Metastatic Pancreatic Carcinoma in the Ovary (tissue), 1 donor: ENCODE measurements around a stretch of chr7.

- PRO-cap, result no peak
Observed at GRCh38 chr7:72336504-72337514, 75.3 kb downstream of the CALN1 start.

DNA sequence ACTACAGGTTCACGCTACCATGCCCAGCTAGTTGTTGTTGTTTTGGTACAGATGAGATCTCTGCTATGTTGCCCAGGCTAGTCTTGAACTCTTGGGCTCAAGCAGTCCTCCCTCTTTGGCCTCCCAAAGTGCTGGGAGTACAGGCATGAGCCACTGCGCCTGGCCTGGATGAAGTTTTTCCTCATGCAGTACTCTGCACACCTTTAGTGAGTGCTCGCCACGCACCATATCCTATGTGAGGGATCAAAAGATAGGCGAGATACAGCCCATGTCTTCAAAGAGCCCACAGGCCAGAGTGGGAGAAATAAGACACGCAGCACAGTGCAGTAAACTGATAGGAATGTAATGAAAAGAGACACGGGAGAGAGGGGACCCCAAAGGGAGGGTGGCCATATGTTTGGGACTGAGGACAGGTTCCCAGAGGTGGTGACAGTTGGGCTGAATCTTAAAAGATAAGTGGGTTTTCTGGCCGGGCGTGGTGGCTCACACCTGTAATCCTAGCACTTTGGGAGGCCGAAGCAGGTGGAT is 12.8 kb upstream of the POM121 start:
- PRO-cap, result no peak

- PRO-cap, result no peak
Observed at GRCh38 chr7:73201233-73201518, 45.9 kb upstream of the SPDYE10 start.

GRCh38 chr7:73443890-73444345 is 10.3 kb downstream of the FZD9 start:
- PRO-cap, result no peak

- PRO-cap, result no peak
Observed at GRCh38 chr7:73581800-73582418, 3.5 kb upstream of the TBL2 start.

- PRO-cap, result no peak
Observed at GRCh38 chr7:73652510-73653189, 15.0 kb upstream of the VPS37D start.

GRCh38 chr7:73699760-73700404 is 16.5 kb downstream of the BUD23 start:
- PRO-cap, result no peak

GRCh38 chr7:73799249-73799986 is 29.3 kb upstream of the CLDN3 start:
- PRO-cap, result no peak

DNA sequence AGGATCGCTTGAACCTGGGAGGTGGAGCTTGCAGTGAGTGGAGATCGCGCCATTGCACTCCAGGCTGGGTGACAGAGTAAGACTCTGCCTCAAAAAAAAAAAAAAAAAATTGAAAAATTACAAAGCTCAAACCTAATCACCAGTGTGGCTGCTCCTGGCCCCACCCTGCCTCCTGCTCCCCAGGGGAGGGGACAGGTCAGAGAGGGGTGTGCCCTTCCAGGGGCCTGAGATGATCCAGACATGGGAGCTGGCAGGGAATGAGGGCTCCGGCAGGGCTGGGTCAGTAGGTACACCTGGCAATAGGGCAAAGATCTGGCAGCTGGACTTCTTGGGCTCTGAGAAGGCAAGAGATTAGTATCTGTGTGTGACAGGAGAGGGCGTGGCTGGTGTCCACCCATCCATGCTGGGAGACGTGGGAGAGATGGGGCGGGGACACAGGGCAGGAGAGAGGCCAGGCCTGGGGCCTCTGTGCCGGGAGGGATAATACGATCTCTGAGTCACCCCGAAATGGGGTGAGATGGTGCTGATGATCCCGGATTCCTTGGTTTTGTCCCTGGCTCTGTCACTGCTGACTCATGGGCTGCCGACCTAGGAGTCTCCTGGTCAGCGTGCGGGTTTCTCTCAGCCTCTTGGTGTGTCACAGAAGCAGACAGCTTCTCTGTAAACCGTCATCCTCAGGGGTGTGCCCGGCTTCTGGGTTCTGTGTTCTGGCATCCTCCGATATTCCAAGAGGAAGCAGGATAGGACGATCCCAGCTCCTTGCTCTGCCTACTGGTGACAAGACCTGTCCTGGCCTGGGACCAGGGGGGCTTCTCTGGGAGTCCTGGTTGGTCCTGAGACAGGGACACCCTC is 8.3 kb upstream of the CLDN4 start:
- PRO-cap, result unidirectional peak, plus-strand start at position 241 of the sequence; bidirectional peak, plus-strand start at position 495 of the sequence, minus-strand start at position 337 of the sequence

DNA sequence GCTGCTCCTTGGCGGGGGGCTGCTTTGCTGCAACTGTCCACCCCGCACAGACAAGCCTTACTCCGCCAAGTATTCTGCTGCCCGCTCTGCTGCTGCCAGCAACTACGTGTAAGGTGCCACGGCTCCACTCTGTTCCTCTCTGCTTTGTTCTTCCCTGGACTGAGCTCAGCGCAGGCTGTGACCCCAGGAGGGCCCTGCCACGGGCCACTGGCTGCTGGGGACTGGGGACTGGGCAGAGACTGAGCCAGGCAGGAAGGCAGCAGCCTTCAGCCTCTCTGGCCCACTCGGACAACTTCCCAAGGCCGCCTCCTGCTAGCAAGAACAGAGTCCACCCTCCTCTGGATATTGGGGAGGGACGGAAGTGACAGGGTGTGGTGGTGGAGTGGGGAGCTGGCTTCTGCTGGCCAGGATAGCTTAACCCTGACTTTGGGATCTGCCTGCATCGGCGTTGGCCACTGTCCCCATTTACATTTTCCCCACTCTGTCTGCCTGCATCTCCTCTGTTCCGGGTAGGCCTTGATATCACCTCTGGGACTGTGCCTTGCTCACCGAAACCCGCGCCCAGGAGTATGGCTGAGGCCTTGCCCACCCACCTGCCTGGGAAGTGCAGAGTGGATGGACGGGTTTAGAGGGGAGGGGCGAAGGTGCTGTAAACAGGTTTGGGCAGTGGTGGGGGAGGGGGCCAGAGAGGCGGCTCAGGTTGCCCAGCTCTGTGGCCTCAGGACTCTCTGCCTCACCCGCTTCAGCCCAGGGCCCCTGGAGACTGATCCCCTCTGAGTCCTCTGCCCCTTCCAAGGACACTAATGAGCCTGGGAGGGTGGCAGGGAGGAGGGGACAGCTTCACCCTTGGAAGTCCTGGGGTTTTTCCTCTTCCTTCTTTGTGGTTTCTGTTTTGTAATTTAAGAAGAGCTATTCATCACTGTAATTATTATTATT is 1.2 kb downstream of the CLDN4 start:
- PRO-cap, result bidirectional peak, plus-strand start at position 372 of the sequence, minus-strand start at position 286 of the sequence; bidirectional peak, plus-strand start at position 666 of the sequence, minus-strand start at position 538 of the sequence

GRCh38 chr7:73850626-73851218 is 8.4 kb upstream of the METTL27 start:
- PRO-cap, result no peak

DNA sequence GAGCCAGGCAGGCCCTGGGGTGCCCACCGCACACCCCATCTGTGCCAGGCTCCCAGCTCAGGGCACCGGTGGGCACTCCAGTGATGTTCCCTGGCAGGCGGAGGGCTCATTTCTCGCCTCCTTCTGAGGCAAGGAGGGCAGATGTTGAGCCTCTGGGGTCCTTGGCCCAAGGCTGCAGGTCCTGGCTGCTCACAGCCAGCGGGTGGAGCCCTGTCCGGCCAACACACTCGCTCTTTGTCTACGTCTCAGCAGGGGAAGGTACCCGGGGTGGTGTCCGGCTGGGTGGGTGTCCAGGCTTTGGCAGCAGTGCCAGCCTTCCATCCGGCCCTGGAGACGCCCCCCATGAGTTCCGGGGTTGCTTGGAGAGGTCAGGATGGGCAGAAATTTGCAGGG is 42.4 kb upstream of the ELN start:
- PRO-cap, result no peak

DNA sequence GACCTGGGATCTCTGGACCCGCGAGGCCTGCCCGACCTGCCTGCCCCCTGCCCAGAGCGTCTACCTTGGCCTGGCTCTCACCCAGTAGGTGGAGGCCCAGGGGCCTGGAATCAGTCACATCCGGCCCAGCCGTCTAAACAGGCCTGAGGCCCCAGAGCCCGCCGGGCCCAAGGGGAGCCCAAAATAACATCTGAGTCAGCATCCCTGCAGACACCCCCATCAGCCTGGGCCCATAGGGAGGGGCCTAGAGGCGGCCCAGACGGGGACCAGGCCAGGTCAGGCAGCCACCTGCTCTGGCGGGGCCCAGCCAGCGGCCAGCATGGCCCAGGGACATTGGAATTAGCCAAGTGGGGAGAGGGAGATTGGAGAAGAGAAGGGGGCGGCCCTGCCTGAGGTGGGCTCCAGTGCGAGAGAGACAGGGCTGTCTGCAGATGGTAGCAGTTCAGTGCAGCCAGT is 15.0 kb upstream of the ELN start:
- PRO-cap, result no peak

GRCh38 chr7:74029407-74029812 is 1.4 kb downstream of the ELN start:
- PRO-cap, result no peak

GRCh38 chr7:74097824-74098613 is 14.4 kb downstream of the LIMK1 start:
- PRO-cap, result no peak

DNA sequence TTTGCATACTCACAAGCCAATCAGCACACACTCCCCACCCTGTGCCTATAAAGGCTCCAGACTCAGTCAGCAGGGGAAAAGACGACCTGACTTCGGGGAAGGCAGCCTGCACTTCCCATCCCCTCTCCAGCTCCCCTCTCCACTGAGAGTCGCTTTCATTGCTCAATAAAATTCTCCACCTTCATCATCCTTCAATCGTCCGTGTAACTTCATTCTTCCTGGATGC is 34.9 kb upstream of the EIF4H start:
- PRO-cap, result no peak

- PRO-cap, result no peak
Observed at GRCh38 chr7:74178395-74178935, 4.3 kb downstream of the EIF4H start.

DNA sequence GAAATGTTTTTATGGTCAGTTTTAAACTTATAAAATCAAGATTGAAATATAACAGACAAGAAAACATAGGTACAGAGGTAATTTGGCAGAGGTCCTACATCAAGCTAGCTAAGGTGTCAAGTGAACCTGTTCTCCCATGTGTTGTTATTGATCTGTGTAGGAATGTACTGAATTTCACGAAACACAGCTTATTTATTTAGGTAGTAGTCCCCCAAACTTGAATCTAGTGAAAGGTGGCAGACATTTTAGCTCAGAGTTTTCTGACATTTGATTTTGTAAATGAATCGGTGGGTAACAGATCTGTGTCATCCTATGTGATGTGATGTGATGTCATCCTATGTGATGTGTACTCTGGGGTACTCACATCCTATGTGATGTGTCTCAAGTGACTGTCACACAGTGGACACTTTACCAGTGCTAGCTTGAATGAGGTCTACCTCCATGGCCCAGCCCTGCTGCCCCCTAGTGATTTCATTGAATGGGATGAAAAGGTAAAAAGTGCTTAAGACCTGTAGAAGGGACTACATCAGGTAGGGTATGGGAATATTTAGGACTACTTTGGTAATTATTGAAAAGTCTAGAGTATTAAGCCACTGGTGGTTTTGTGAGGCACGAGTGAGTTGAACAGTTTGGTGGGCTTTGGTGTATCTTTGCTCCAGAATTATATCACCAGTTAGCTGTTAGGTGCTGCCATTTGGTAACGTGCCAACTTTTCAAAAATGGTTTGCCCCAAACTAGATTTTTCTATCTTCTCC is 9.5 kb downstream of the EIF4H start:
- PRO-cap, result no peak

GRCh38 chr7:74215783-74216292 is 6.0 kb downstream of the LAT2 start:
- PRO-cap, result no peak

DNA sequence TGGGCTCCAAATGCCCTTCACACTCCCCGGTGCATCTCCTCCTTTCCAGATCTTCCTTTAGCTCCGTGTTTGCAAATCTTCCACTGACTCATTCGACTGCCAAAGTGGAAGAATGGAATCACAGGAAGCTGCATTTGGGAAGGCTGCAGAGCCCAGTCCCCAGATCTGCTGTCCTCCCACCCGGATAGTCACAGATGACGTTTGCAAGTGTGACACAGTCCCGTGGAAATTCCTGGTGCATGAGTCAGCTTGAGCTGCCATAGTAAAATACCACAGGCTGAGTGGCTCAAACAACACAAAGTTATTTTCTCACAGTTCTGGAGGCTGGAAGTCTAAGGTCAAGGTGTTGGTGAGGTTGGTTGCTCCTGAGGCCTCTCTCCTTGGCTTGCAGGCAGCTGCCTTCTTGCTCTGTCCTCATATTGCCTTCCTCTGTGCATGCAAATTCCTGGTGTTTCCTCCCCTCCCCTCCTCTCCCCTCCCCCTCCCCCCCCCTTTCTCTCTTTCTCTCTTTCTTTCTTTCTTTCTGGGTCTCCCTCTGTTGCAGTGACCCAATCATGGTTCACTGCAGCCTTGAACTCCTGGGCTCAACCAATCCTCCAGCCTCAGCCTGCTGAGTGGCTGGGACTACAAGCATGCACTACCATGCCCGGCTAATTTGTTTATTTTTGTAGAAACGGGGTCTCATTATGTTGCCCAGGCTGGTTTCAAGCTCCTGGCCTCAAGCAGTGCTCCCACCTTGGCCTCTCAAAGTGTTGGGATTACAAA is 9.4 kb upstream of the CLIP2 start:
- PRO-cap, result unidirectional peak, minus-strand start at position 59 of the sequence; unidirectional peak, minus-strand start at position 175 of the sequence